Right lobe of liver (tissue), 4 donors: ENCODE measurements around a stretch of chr1.

DNA sequence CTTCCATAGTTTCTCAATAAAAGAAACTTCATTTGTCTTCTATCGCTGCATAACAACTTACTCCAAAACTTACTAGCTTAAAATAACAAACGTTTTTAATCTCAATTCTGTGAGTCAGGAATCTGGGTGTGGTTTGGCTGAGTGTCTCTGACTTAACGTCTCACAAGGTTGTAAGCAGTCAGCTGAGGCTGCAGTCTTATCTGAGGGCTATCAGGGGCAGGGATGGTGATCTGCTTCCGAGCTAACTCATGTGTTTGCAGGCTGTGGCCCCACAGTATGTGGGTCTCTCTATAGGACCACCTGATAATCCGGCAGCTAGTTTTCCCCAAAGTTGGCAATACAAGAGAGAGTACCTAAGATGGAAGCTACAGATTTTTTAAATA lies 234.2 kb upstream of the FGGY start:
- PRO-cap, 4 experiments, result no peak in any of the 4 experiments
- RAMPAGE, long total RNA, 2 experiments, result no peak in any of the 2 experiments

DNA sequence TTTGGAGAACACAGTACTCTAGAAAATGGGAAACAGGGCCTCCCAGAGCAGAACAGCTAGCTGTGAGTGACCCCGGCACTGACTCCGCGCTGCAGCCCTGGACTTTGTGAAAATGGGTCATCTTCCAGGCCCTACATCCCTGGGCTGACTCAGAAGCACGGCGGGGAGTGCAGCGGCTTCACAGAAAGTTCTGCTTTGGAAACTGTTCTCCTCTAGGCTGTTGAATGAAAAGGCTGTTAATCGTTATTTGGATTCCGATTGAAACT lies 145.1 kb upstream of the HOOK1 start:
- PRO-cap, 4 experiments, result no peak in any of the 4 experiments
- RAMPAGE, long total RNA, 2 experiments, result no peak in any of the 2 experiments

GRCh38 chr1:59707076-59707607 lies 107.6 kb upstream of the HOOK1 start:
- PRO-cap, 4 experiments, result no peak in any of the 4 experiments
- RAMPAGE, long total RNA, 2 experiments, result no peak in any of the 2 experiments

- PRO-cap, 4 experiments, result no peak in any of the 4 experiments
- RAMPAGE, long total RNA, 2 experiments, result no peak in any of the 2 experiments
These were observed 83.9 kb upstream of the HOOK1 start for GRCh38 chr1:59730893-59731220.

- PRO-cap, 4 experiments, result peak in 2 of 4 experiments; most common plus-strand start chr1:59743503 (in 1); most common minus-strand start chr1:59743408 (in 2)
- RAMPAGE, long total RNA, 2 experiments, result no peak in any of the 2 experiments
These were observed 71.4 kb upstream of the HOOK1 start for GRCh38 chr1:59743189-59743939.

DNA sequence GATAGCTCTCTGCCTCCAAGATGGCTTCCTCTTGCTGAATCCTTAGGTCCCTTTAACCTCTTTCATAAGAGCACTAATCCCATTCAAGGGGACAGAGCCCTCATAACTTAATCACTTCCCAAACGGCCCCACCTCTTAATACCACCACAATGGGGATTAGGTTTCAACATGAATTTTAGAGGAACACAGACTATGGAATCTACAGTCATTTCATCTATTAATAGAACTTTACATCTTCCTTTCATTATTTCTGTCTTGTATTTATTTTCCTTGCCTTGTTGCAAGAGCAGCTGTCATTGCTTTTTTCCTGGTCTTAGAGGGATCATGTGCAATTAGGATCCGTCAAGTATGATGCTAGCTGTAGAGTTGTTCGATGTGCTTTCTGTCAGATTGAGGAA lies 30.4 kb downstream of the HOOK1 start:
- PRO-cap, 4 experiments, result peak in 3 of 4 experiments; most common plus-strand start position 175 of the sequence (in 1)
- RAMPAGE, long total RNA, 2 experiments, result no peak in any of the 2 experiments

- PRO-cap, 4 experiments, result peak in 3 of 4 experiments; most common minus-strand start chr1:59936446 (in 2)
- RAMPAGE, long total RNA, 2 experiments, result no peak in any of the 2 experiments
These were observed 9.7 kb upstream of the CYP2J2 start for GRCh38 chr1:59936205-59936747.

DNA sequence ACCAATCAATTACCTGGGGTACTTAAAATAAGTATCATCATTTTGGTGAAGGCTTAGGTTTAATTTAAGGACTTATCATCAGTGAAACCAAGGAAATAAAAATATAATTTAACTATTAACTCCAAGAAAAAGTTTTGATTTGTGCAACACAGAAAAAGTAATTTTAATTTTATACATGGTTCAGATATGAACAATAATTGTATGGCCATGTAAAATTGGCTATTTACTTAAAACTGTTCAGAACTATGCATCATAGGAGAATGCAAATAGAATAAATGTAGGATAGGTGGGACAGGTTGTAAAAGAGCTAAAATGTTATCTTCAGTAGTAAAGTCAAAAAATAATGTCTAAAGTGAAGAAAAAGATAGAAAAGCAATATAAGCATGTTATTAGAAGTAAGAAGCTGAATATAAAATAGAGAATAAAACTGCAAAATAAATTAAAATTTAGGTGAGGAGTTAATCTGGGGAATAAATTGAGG lies 130.0 kb upstream of the C1orf87 start:
- PRO-cap, 4 experiments, result peak in 1 of 4 experiments; most common plus-strand start position 277 of the sequence (in 1)
- RAMPAGE, long total RNA, 2 experiments, result no peak in any of the 2 experiments

GRCh38 chr1:61078460-61078935 lies 3.9 kb upstream of the NFIA start:
- PRO-cap, 4 experiments, result peak in 2 of 4 experiments; most common plus-strand start chr1:61078835 (in 2)
- RAMPAGE, long total RNA, 2 experiments, result no peak in any of the 2 experiments

DNA sequence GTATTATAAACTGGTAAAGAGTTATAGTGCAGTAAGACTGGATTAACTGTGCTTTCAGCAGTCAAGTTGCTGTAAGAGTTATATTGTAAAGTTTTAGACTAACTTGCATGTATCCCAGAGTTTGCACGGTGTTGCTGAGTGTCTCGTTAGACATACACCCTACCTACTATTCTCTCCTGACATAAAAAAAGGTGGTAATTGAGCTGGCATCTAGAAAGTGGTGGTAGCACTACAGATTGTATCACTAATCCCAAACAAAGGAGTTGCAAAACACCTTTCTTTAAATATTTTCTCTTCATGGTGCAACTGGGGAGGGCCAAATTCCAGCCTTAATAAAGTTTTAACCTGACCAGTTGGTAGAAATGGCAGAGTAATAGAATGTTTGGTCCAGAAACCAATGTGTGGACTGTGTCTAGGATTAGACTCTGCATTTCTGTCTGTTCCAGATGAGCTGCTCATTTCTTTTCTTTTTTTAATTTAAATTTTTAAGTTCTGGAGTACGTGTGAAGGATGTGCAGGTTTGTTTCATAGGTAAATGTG lies 40.0 kb downstream of the NFIA start:
- PRO-cap, 4 experiments, result peak in 4 of 4 experiments; most common plus-strand start position 368 of the sequence (in 2); most common minus-strand start position 256 of the sequence (in 3)
- RAMPAGE, long total RNA, 2 experiments, result no peak in any of the 2 experiments

DNA sequence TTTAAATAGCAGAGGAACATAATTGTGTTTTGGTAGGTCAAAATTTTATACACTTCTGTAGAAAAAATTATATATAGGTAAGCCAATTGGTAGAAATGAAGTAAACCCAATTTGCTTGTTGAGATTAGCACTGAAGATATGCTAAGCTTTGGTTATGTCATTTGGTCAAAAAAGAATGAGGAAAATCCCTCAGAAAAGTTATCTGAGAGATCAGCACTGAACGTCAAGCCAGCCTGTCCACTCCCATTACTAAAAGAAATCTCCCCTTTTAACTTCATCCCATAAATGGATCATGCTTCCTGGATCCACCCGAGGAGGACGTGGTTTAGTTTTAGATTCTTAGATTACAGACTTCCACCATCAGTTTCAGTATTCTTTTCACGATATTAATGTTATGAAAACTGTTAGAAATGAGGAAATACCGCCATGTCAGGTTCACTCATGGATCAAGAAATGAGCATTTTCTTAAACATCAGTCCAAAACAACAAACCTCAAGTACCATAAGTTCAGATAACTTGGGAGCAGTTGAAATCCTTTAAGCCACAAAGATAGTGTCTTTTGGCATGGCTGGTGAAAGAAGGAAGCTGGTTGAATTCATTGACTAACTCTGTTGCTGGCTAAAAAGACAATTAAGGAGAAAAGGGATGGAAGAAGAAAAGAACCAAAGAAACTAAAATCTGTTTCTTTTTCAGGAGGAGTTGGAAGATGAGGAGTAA lies 49.8 kb downstream of the NFIA start:
- PRO-cap, 4 experiments, result no peak in any of the 4 experiments
- RAMPAGE, long total RNA, 2 experiments, result no peak in any of the 2 experiments

GRCh38 chr1:61140212-61141426 lies 58.3 kb downstream of the NFIA start:
- PRO-cap, 4 experiments, result peak in 1 of 4 experiments; most common plus-strand start chr1:61141063 (in 1)
- RAMPAGE, long total RNA, 2 experiments, result no peak in any of the 2 experiments

GRCh38 chr1:61147883-61148451 lies 65.6 kb downstream of the NFIA start:
- PRO-cap, 4 experiments, result peak in 2 of 4 experiments; most common minus-strand start chr1:61148286 (in 1)
- RAMPAGE, long total RNA, 2 experiments, result no peak in any of the 2 experiments

GRCh38 chr1:61170087-61170608 lies 87.8 kb downstream of the NFIA start:
- PRO-cap, 4 experiments, result no peak in any of the 4 experiments
- RAMPAGE, long total RNA, 2 experiments, result no peak in any of the 2 experiments

DNA sequence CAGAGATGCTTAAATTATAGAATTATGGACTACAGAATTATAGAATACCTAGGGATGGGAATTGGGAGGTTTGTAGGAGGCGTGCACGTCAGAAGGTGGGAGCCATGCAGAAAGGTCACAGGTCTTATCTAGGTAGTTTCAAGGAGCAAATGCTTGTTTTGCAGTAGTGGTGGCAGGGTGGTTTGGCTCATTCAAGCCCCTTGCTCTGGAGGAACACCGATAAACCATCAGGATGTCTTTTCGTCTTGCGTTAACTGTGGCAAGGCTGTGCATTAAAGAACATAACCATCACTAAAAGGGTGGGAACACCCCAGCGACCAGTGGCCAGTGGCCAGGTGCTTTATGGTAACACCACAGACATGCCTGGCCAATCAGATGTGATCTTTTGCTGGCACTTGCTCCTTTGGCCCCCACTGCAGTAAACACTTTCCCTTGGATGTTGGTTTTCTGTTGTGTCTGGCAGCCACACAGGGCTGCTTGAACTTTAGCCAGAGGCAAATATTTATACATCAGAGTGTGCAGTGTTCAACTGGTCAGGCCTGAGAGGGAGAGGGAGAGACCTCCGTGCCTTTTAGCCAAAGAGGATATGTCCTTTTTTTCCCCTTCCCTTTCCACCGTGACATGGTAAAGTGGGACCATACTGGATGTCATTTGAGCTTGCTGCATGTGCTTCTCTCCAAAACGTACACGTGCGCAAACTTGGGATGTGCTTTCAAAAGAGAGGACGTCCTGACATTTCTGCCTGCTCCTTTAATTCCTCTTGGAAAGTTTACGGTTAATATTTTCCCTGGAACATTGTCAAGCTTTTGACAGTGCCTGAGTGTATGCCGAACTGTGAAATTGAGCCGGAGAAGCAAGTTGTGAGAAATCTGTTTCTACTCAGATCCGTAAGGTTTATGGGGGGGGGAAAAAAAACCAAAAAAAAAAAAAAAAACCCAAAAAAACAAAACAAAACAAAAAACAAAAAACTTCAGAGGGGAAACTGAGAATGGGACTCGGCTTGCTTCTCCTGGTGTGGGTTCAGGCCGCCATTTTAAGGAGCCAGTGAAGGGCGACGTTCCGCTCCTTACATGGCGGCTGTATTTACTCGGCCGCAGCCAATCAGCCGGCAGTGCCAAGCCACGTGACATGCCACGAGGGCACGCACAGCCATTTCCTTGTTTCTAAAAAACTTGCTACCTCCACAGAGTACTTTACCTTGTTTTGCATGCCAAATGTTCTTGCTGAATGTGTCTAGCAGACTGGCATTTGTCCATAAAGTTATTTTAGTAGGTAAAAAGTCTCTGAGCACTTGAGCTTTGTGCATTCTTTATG lies 101.3 kb downstream of the NFIA start:
- PRO-cap, 4 experiments, result peak in 4 of 4 experiments; most common plus-strand start position 536 of the sequence (in 3); most common minus-strand start position 1,035 of the sequence (in 4)
- RAMPAGE, long total RNA, 2 experiments, result no peak in any of the 2 experiments

DNA sequence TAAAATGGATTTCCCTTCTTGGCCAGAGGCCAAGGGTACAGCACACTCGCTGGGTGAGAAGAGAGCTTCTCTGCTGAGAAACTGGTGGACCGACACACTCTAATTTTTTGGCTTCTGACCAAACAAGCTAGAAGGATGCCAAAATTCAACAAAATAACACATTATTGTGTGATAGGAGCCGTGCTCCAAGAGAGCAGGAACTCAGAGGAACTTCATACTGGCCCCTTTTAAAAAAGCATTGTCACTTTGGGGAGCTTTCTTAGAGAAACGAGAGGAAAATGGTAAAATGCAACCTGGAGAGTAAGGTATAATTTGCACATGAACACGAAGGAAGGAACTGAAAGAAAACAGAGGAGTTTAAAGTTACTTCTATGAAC lies 102.2 kb downstream of the NFIA start:
- PRO-cap, 4 experiments, result peak in 4 of 4 experiments; most common plus-strand start position 73 of the sequence (in 4)
- RAMPAGE, long total RNA, 2 experiments, result no peak in any of the 2 experiments

DNA sequence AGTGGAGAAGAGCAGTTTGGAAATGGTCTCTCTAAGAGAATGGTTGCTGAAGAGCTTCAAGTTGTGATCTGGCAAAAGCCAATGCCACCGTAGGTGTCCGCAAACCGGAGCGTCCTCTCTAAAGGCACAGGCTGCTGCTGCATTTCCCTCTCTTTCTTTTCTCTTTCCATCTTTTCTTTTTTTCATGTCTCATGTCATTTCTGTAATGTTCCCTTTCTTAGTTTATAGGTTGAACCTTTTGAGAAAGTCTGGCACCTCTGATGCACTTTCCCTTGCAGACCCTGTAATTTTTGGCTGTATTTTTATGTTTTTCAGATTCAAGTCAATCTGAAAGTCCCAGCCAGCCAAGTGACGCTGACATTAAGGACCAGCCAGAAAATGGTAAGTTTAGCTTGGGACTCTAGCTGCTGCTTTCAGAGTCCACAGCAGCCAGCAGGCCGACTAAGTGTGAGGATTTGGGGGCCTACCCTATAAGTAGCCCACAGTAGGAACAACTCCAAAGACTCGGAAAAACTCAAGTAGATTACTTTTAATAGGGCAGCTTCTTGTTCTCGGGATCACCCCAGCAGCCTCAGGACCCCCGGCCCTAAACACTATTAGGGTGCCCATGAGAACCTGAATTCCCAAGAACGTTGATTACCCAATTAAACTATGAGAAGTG lies 195.0 kb downstream of the NFIA start:
- PRO-cap, 4 experiments, result no peak in any of the 4 experiments
- RAMPAGE, long total RNA, 2 experiments, result no peak in any of the 2 experiments

GRCh38 chr1:61299377-61299970 lies 217.1 kb downstream of the NFIA start:
- PRO-cap, 4 experiments, result no peak in any of the 4 experiments
- RAMPAGE, long total RNA, 2 experiments, result no peak in any of the 2 experiments

DNA sequence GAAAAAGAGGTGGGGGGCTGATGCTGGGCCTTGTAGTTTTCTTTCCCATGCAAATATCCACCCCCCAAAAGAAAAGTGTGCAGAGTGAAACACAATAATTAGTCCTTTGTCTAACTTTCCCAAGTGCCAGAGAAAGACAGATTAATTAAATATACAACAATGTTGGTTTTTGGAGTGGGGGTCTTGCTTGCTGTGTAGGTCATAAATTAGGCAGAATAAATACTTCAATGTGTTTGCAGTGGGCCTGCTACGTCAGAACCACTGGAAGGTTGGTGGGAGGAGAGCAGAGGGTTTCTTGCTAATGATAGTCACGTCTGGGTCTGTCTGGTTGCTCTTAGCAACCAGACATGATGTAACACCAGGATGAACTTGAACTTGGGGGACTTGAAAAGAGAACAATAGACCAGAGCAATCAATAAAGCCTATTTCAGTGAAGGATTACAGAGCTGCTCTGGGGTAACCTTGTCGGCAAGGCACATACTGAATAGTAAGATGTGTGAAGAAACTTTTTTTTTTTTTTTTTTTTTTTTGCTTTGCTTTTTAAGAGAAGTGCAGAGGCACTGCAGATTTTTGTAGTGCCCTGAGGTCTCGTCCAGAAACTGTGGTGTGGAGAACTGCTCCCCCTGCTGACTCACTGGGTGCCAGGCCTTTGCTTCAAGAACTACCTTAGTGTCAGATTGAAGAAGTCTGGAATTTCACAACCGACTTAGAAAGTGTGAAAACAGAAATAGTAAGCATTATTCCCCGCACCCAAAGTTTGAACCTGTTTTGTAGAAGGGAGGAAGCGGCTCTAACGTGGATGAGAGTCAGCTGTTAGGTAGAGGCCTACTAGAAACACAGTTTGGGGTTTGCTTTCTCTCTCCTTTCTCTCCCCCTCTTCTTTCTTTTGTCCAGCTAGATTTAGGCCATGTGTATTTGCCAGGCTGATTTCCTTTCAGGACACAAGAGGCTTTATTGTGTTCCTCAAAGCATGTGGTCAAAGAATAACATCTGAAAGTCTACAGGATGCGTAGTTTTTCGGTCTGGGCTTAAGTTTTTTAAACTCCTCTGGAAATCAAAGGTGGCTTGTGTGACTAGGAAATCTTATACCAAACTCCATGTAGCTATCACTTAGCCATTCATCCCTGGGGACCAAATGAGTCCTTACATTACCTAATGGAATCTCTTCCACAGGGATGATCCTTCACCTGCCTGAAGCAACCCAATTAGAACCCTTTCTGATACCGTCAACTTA lies 271.6 kb downstream of the TM2D1 start:
- PRO-cap, 4 experiments, result no peak in any of the 4 experiments
- RAMPAGE, long total RNA, 2 experiments, result no peak in any of the 2 experiments

DNA sequence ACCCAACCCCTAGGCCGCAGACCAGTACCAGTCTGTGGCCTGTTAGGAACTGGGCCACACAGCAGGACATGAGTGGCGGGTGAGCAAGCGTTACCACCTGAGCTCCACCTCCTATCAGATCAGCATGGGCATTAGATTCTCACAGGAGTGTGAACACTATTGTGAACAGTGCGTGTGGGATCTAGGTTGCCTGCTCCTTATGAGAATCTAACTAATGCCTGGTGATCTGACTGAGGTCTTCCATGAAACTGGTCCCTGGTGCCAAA lies 208.7 kb downstream of the TM2D1 start:
- PRO-cap, 4 experiments, result no peak in any of the 4 experiments
- RAMPAGE, long total RNA, 2 experiments, result no peak in any of the 2 experiments